Cardiac muscle cell (in vitro differentiated cells and primary cell): ENCODE data around the gene SPSB3.

DNA sequence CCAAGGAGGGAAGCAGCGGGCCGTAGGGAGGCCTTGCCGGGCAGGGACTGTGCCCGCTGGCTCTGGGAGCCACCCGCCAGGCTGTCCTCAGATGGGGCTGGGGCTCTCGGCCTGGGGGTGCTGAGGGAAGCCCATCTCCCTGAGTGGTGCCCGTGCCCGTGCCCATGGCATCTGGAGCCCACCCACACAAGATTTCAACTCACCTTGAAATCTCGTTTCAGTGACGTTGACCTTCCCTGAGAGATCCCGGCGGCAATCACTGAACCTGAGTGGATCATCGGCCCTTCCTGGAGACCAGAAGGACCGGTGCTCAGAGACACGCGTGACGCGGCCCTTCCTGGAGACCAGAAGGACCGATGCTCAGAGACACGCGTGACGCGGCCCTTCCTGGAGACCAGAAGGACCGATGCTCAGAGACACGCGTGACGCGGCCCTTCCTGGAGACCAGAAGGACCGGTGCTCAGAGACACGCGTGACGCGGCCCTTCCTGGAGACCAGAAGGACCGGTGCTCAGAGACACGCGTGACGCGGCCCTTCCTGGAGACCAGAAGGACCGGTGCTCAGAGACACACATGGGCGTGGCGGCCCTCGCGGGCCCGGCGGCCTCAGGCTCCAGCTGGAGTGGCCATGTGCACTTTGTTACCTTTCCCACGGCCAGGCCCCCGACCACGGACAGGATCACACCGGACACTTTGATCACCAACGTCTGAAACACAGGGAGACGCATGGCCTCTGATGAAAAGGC lies 12.9 kb upstream of the CCDC154 start:
- RAMPAGE, long total RNA, result no peak
- RRBS, result 91% methylated on average over 15 of the region's 51 CpGs

GRCh38 chr16:1469525-1470399 lies 5.1 kb downstream of the CLCN7 start:
- RAMPAGE, long total RNA, result no peak
- RRBS, result no CpG with 5 or more reads among the region's 29 CpGs

DNA sequence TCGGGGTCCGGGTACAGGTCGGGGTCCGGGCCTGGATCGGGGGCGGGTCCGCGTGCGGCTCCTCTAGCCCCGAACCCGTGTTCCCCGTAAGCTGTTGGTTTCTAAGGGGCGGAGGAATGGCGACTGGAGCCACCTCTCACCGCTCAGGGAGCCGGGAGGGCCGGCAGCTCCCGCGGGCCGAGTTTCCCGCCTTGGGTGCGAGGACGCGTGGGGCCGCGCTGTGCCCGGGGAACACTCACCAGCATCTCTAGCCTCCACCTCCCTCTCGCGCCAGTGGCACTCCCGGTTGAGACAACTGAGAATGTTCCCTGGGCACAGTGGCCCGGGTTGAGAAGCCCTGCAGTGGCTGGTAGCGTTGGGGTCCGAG lies 527 bp downstream of the TELO2 start:
- RAMPAGE, long total RNA, result no peak
- RRBS, result 2% methylated on average over 17 of the region's 33 CpGs

DNA sequence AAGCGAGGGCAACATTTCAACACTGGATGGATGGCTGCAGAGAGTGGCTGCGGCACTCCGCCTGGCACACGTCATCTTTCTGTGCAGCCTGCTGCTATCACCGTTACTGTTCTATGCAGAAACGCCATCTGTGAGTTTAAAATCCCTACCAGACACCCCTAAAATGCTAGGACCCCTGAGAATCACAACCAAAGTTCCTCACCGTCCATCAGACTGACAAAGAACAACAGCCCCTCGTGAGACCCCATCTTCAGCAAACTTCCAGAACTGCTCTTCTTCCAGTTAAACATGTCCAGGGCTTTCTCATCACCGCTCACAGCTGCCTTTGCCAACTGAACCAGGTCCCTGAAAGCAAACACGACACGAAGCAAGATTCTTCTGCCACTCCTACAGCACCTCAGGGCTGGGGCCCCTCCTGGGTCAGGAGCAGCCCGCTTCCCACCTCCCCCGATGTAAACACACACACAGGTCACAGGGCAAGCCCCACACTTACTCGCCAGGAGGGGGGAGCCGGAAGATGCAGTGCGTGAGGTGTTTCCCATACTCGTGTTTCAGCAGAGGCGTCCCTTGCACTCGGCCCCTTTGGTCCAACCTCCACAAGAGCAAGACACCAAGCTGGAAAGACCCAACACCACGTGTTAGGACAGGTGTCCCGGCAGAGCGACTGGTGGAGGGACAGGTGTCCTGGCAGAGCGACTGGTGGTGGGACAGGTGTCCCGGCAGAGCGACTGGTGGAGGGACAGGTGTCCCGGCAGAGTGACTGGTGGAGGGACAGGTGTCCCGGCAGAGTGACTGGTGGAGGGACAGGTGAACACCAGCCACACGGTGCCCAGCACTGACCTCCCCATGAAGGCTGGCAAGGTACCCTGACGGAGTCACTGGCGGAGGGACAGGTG lies 19.6 kb downstream of the IFT140 start:
- RAMPAGE, long total RNA, result no peak
- RRBS, result 93% methylated on average over 4 of the region's 30 CpGs

DNA sequence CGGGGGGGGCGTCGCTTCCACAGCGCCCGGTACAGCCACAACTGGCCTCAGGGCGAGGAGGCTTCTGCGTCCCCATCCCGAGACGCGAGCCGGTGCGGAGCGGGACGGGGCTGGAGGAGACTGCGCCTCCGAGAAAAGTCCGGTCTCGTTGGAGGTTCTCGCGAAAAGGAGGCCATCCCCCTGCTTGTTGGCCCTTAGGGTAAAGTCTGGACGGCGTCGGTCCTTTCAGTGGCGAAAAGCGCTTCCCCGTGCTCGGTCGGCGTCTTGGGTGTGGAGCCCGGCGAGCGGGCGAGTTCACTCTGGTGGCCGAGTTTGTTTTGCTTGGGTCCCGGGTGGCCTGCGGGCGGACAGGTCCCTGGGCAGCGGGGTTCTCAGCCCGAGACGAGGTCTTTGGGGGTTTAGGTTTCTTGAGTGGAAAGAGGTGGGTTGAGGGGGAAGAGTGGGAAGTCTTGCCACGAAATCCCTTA lies 606 bp downstream of the CRAMP1 start:
- RAMPAGE, long total RNA, result no peak
- RRBS, result 3% methylated on average over 23 of the region's 41 CpGs

DNA sequence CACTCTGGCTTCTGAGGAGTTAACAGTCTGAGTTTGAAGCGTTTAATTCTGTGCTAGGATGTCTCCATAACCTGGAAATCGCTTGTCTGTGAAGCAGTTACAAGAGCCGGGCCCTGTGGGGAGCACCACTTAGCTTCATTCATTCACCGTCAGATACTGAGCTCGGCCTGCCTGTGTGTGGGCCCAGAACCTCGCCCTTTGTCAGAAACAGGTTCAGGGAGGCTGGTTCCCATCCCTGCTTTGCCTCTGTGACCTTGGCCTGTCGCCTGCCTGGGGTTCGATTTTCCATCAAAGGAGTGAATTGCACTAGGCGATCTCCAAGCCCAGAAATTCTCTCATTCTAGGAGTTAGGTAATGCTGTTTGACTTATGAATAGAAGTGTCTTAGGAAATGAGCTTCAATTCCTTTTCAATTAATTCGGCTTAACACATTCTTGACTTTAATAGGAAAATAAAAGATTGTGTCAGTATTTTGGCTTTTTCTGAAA lies 1.5 kb downstream of the MAPK8IP3 start:
- RAMPAGE, long total RNA, result no peak
- RRBS, result no CpG with 5 or more reads among the region's 10 CpGs

DNA sequence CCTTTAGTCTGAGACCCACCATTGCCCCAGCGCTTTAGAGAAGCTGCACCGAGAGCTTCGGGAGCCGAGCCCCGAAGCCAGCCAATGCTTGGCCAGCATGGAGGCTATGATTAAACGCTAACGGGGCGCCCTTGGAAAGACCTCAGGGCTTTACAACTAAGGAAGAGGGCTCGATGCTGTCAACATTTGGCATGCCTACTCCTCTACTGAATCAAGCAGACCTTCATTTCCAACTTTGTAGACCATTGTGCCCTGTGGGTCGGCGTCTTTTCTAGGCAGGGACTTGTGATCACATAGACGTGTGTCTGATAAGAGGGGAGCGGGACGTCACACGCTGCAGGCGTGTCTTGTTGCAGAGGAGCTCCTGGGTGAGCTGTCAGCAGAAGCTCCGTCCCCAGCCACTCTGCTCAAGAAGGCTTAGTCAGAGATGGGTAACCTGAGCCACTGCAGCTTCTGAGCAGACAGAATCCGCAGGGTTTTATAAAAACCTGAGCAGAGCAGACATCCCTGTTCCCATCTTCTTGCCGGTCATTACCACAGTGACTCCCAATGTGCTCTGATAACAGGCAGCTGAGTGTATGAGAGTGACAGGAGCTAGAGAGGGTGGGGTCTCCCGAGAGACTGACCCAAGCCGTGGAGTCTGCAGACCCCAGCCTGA lies 2.8 kb downstream of the MAPK8IP3 start:
- RAMPAGE, long total RNA, result no peak
- RRBS, result no CpG with 5 or more reads among the region's 21 CpGs

DNA sequence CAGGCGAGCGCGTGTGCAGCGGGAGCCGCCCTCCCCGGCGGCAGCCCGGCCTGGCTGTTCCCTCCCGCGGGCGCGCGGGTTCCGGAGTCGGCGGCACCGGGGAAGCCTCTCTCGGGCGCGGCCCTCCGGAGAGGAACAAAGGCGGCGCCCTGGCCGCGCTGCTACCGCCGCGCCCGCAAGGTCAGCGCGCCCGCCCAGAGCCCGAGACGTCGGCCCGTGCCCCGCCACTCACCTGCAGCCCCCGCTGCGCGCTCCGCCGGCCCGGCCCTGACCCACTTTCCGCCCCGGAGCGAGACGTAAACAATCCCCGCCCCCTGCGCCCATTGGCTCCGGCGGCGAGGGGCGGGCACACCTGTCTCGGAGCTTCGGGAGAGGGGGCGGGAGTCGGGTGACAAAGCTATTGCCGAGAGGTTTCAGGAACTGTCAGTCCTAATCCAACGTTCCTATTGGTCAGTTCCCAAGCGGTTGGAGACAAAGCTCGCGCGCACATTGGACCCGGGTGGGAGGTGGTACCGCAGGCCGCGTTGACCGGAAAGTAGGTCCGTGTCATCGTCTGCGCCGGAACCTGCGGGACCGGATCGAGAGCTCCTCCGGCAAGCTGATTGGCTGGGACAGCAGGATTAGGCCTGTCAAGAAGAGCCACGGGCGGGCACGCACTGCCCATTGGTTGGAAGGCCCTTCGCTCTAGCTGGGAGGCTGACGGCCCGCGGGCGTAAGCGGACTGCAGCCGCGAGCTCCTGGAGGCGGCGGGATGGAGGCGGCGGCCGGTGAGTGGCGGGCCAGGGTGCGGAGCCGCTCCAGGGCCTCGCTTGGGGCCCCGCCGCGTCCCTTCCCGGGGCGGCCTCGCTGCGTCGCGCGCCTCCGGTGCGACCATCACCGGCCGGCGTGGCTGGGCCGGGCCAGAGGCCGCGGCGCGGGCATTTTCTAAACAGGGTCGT lies at the start of gene SPSB3:
Gene SPSB3 (minus strand): TSS at position 302 of the 938 bp plus-strand sequence.
- RAMPAGE, long total RNA, result start-site peak on the minus strand centred at position 256 of the sequence, 27 bp wide, 453 and 228 reads in 2 replicates; start-site peak on the plus strand centred at position 715 of the sequence, 57 bp wide, 872 and 619 reads in 2 replicates
- RRBS, result 2% methylated on average over 28 of the region's 117 CpGs

DNA sequence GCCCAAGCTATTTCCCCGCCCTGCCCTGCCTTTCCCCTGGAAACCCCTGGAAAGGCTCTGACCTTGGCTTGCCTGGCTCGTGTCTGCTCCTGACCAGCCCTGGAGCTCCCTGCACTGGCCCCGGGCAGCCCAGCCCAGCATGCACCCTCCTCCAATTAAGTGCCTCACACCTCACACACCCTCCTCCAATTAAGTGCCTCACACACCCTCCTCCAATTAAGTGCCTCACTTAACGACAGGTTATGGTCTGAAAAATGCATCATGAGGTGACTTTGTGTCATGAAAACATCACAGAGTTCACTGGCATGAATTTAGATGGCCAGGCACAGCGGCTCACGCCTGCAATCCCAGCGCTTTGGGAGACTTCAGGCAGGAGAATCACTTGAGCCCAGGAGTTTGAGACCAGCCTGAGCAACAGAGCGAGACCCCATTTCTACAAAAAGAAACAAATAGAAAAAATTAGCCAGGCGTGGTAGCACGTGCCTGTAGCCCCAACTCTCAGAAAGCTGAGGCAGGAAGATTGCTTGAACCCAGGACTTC lies 13.6 kb downstream of the HS3ST6 start:
- RAMPAGE, long total RNA, result no peak
- RRBS, result no CpG with 5 or more reads among the region's 10 CpGs

- RAMPAGE, long total RNA, result no peak
- RRBS, result no CpG with 5 or more reads among the region's 17 CpGs
Measured at GRCh38 chr16:1975928-1976521, 4.2 kb downstream of the TBL3 start.

DNA sequence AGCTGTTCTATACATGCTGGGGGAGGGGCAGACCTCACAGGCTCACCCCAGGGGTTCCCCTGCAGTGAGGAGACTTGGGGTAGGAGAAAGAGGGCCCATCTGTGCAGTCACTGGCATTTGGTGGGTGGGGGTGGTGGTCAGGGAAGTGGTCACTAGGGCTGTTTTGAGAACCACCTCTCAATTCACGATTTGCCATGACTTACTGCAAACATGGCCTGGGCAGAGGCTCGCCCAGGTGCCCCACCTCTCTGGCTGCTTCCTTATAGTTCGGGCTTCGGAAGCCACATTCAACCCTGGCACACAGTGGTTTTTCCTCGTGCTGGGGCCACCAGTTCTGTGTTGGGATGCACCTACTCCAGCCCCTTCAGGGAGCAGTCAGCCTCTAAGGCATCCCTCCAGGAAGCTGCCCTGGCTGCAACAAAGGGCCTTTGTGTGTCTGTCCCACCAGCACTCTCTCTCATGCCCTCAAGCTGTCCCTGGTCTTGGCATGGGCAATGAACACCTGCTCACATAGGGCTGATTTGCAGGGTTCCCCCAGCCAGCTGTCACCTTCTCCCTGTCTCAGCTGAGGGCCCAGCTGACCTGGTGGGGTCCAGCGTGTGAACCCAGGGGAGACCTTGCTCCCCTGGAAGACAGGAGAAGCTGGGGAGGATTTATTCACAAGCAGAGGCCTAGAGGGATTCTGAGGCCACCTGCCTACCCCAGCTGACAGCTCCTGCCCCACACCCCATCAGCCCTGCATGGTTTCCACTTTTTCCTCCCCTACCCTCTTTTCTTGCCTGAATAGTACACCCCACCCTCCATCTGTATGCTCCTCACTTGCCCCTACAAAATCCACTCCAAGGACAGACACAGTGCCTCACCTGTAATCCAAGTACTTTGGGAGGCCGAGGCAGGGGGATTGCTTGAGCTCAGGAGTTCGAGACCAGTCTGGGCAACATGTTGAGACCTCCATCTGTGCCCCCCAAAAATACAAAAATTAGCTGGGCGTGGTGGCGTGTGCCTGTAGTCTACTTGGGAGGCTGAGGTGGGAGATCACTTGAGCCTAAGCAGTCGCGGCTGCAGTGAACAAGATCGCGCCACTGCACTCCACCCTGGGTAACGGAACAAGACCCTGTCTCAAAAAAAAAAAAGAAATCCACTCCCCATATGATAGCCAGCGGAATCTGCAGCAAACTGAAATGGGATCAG lies 923 bp upstream of the NOXO1 start:
- RAMPAGE, long total RNA, result no peak
- RRBS, result no CpG with 5 or more reads among the region's 16 CpGs

- RAMPAGE, long total RNA, result no peak
- RRBS, result no CpG with 5 or more reads among the region's 25 CpGs
Measured at GRCh38 chr16:1985956-1987196, 2.4 kb downstream of the GFER start.

DNA sequence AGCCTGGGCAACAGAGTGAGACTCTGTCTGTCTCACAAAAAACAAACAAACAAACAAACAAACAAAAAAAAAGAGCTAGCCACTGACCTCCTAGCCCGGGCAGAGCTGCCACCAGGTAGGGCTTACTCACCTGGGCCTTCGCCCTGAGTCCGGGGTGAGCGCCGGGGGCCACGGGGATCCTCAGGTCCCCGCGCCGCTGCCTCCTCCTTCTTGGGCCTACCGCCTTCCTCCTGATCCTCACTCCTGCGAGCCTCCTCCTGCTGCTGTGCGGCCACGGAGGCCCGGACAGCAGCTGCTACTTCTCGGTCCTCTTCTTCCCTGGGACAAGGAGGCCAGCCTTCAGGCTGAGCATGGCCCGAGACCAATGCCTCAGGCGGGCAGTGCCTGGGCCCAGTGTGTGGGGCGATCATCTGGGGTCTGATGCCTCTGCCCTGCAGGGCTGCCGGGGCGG lies 11.1 kb downstream of the SYNGR3 start:
- RAMPAGE, long total RNA, result no peak
- RRBS, result 92% methylated on average over 6 of the region's 20 CpGs

- RAMPAGE, long total RNA, result no peak
- RRBS, result no CpG with 5 or more reads among the region's 14 CpGs
Measured at GRCh38 chr16:2057076-2057579, 9.3 kb downstream of the TSC2 start.

- RAMPAGE, long total RNA, result no peak
- RRBS, result 85% methylated on average over 1 of the region's 40 CpGs
Measured at GRCh38 chr16:2087904-2088867, 40.4 kb downstream of the TSC2 start.

GRCh38 chr16:2127603-2128011 lies 8.1 kb downstream of the PKD1 start:
- RAMPAGE, long total RNA, result no peak
- RRBS, result no CpG with 5 or more reads among the region's 5 CpGs

- RAMPAGE, long total RNA, result no peak
- RRBS, result no CpG with 5 or more reads among the region's 43 CpGs
Measured at GRCh38 chr16:2157274-2158565, 2.1 kb downstream of the TRAF7 start.

DNA sequence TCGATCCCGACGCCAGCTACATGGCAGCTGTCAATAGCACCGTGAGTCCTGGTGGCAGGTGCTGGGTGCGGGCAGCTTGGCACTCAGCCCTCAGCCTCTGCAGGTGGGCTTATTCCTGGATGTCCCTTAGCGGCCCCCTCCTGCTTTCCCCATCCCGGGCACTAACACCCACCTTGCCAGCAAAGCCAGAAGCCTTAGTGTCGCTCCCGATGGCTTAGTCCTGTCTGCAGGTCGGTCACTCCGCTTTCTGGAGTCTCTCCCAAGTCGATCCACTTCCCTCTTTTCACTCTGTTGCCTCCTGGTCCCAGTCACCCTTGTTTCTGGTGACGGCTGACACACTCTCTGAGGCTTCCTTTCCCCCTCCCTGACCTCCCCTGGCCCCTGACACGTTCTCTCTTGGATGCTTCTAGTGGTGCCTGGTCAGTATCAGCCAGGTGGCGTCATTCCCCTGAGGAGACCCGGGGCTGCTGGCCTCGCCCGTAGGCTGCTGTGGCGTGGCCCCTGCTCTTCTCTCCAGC lies 2.1 kb downstream of the MLST8 start:
- RAMPAGE, long total RNA, result no peak
- RRBS, result 96% methylated on average over 4 of the region's 19 CpGs

DNA sequence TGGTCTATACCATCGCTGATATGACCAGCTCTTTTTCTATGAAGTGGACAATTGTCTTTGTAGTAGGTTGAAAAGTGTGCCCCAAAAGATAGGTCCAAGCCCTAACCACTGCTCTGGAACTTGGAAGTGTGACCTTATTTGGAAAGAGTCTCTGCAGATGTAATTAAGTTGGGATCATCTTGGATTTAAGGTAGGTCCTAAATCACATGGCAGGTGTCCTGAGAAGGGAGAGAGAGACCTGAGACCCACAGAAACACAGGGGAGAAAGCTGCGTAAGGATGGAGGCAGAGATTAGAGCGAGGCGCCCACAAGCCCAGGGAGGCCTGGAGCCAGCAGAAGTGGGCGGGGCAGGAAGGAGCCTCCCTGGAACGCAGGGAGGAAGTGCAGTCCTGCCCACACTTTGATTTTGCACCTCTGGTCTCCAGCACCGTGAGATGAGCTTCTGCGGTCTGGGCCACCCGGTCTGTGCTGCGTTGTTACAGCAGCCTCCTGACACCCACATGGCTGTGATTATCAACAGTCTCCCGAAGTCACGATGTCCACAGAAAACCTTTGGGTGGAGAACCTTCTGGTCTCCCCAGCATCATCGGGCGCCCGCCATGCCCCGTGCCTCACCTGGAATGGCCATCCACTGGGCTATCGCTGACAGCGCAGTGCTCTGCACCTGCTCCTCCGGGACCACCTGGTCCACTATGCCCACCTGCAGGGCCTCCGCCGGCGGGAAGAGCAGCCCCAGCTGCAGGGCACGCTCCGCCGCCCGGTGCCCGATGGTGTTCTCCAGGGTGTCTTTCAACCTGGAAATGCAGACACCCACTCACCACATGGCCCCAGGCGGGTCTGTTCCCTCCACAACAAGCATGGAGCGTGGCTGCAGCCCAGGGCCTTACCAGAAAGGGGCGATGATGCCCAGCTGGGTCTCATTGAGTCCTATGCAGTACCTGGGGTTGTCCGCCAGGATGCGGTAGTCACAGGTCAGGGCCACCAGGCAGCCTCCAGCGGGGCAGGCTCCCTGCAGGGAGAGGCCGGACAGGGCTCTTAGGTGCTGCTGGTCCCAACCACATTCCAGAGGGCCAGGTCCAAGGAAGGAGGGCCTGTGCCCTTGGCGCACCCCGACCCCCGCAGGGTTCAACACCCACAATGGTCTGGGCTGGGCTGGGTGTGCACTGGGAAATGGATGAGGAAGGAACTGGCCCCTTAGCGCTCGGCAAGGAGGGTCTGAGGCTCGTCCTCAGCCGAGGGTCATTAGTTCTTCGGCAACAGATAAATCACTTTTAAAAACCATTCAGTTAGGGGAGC lies 6.6 kb downstream of the DNASE1L2 start:
- RAMPAGE, long total RNA, result no peak
- RRBS, result 95% methylated on average over 8 of the region's 42 CpGs

GRCh38 chr16:2262134-2262866 lies 5.6 kb downstream of the RNPS1 start:
- RAMPAGE, long total RNA, result no peak
- RRBS, result no CpG with 5 or more reads among the region's 17 CpGs